ENCODE measurements around a stretch of chr17.

- PRO-cap, result no peak
These were observed 862 bp downstream of the DHX40 start for GRCh38 chr17:59566015-59566929.

DNA sequence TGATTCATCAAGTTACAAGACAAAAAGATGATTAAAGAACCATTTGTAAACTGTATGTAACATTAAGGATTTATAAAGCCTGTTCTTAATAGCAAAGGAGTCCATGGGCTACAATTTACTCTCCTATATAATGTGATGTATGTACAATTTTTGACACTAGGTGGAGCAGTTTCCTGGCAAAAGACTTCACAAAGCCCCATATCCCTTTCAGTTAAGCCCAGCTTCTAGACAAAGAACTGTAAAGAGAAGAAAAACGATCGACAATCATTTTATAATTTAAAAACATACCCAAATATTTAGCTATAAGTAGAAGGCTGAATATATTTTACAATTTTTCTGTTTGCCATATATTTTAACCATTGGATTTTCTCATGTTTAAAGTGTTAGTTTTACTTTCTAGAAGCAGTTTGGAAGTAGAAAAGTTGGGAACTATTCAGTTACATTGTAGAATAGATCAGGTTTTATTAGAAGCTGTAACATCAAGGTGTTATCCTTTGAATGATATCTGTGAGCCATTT lies 46.1 kb downstream of the VMP1 start:
- PRO-cap, result no peak

DNA sequence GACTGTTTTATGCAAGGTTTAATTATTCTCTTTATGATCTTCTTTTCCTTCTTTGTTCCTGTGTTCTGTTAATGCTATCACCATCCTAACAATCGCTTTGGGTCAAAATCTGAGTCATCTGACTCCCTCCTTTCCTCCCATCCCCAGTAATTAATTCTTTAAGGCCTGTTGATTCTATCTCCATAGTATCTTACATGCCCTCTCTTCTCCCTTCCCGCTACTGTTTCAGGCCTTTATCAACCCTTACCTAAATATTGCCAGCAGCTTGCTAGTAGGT lies 76.0 kb downstream of the VMP1 start:
- PRO-cap, result no peak

- PRO-cap, result unidirectional peak, plus-strand start at chr17:59825796; unidirectional peak, plus-strand start at chr17:59825882
These were observed 67.2 kb downstream of the TUBD1 start for GRCh38 chr17:59825329-59826077.

DNA sequence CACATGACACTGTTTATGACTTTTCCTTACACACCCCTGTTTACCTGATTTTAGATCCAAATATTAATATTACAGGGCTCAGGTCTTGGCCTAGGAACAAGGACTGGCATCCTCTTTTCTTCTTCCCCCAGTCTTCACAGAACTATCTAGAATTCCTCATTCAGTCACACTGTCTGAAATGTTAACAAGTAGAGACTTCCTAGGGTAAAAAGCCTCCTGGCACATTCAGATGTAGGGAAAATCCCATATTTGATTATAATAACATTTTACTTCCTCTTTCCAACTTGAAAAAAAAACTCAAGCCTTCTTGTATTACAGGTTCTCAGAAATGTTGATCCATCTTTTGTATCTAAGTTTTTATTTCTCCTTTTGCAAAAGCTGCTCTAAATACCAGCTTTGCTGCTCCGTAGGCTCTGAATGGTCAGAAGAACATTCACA lies 13.1 kb upstream of the HEATR6 start:
- PRO-cap, result no peak

GRCh38 chr17:60170155-60171116 lies 20.7 kb downstream of the CA4 start:
- PRO-cap, result no peak

DNA sequence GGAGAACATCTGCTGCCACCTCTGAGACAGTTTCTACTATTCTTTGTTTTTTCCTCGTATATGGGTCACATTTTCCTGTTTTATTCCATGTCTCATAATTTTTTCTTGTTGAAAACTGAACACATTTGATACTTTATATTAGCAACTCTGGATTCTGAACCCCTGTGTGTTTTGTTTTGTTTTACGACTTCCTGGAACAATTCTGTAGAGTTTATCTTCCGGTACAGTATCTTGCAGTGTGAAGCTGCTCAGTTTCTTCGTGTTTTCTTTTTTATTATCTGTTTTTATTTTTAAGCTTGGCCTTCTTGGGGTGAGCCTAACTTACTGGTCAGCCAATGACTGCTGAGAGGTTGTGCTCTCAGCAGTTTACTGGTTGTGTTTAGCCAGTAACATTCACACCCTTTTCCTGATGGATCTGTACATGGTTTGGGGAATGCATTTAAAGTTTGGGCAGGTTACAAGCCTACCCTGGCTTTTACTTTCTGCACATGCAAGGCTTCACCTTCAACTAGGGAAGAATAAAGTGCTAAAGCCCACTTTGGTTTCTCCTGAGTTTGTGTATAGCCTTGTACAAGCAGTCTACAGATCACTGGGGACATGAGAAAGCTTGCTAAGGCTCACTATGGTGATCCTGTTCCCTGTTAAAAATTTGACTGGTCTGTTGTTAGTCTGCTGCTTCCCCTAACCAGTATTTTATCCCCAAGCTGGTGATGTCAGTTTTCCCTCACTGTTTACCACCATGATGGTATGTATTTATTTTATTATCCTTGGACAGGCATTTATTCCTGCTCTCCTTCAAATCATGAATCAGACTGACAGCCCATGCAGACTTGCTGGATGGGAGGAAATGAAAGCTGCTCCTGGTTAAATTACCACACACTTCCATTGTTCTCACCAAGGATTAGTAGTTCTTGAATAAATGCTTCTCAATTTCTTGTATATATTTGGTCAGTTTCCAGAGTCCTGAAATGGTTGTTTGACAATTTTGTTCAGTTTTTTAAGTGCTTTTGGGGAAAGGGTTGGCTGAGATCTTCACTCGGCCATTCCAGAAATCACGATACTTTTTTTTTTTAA lies 99.4 kb downstream of the CA4 start:
- PRO-cap, result no peak

GRCh38 chr17:60291714-60293183 lies 99.7 kb downstream of the USP32 start:
- PRO-cap, result no peak

DNA sequence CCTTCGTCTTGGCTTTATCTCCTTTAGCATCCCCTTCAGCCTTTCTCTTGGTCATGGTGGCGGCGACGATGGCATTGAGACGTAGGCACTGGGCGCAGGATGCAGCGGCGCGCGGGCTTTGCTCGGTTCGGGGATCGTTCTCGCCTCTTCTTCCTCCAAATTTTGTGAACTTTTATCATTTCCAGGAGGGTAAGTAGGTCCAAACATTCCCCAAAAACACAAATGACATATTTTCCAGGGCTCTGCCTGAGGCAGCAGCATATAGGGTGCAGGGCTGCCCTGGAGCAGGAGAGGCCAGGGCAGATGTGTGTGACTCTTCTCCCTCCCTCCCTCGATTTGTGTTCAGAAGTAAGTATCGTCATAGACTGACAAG lies 13.1 kb downstream of the CHCT1 start:
- PRO-cap, result no peak

DNA sequence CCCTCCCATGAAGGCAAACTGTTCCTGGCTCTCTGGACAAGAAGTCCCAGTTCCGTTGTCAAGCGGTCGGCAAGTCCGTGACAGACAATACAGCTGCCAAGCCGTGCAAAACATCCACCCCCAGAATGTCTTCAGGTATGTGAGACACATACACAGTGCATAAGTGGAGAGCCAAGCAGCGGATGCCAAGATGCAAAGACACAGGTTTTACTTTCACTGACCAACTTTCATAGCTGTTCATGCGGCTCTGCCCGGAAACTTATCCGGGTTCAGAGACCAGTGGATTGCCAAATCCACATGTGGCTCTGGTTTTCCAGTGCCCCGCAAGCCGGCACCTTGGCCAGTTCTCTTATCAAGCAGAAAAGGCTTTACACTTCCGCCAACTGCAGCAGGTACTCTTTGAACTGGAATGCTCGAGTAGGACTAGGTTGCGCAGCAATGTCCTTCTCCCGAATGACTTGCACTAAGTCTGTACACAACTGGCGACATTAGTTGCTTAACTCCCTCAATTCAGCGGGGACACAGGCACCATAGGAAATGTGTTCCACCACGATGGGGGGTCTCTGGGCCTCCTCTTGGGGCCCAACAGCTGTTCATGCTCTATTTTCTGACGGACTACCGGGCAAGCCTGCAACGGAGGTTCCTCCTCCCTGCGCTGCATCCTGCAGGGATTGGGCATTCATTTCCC lies 33.8 kb upstream of the APPBP2 start:
- PRO-cap, result no peak

DNA sequence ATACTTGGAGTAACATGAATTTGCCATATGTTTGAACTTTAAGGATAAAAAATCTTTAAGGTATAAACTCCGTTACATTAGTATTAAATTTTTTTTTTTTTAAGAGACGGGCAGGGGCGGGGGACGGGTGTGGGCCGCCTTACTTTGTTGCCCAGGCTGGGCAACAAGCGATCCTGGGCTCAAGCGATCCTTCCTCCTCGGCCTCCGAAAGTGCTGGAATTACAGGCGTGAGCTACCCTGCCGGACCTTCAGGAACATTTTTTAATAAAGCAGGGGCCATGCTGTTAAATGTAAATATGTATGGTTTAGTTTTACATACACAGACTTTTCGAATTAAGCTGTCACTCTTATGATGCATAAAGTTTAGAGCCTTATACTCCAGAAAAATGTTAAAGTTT lies 2.3 kb downstream of the PPM1D start:
- PRO-cap, result no peak

- PRO-cap, result no peak
These were observed 224.8 kb downstream of the BCAS3 start for GRCh38 chr17:60902312-60902904.

DNA sequence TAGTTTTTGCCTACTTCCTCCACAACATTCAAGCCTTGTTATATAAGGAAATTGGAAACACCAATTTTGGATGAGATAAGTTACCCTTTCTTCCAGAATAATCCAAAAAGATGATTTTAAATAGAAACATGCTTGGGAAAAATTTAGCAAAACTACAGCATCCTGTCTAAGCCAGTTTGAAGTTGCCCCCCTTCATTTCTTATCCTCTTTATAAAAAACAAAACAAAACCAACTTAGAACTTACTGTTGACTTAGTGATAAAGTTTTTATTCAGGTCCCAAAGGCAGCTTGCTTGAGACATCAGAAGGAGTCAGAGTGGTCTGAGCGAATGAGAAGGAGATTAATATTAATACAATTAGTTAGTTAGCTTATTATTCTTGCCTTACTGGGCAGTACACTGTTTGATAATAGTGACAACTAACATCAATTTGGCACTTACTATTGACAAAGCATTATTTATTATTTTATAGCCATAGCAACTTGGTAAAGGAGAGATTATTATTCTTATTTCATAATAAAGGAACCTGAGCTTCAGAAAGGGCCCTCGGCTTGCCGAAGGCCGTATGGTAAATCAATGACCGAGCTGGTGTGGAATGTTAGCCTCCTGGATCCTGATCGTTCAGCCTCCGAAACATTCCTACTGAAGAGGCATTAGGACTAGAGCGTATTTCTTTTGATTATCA lies 199.6 kb upstream of the TBX2 start:
- PRO-cap, result no peak

GRCh38 chr17:61245580-61246132 lies 154.0 kb upstream of the TBX2 start:
- PRO-cap, result no peak

GRCh38 chr17:61260323-61260989 lies 139.2 kb upstream of the TBX2 start:
- PRO-cap, result no peak

DNA sequence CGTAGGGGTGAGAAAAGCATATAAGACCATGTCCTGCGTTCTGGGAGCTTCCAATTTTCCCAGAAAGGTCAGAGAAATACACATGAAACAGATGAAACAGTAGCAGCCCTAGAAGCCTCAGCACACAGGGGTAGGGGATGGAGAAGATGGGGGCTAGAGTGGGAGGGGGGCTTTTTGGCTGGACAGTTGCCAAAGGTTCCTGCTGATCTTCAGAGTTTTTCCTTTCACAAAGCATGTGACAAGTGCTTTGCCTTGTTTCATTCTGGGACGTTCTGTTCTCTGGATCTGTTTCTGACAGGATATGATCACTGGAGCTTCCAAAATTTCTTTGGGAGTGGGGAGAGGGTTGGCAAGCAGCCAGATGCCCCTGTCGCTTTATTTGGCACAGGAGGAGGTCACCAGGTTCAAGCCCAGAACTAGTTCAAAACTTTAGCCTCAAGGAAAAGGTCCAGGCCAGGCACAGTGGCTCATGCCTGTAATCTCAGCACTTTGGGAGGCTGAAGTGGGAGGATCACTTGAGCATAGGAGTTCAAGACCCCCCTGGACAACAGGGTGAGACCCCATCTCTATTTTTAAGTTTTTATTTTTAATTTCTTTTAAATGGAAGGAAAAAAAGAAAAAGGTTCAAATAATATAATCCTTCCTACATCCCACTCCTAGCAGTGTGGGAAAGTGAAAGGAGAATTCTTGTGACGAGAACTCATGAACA lies 68.4 kb upstream of the TBX2 start:
- PRO-cap, result no peak

DNA sequence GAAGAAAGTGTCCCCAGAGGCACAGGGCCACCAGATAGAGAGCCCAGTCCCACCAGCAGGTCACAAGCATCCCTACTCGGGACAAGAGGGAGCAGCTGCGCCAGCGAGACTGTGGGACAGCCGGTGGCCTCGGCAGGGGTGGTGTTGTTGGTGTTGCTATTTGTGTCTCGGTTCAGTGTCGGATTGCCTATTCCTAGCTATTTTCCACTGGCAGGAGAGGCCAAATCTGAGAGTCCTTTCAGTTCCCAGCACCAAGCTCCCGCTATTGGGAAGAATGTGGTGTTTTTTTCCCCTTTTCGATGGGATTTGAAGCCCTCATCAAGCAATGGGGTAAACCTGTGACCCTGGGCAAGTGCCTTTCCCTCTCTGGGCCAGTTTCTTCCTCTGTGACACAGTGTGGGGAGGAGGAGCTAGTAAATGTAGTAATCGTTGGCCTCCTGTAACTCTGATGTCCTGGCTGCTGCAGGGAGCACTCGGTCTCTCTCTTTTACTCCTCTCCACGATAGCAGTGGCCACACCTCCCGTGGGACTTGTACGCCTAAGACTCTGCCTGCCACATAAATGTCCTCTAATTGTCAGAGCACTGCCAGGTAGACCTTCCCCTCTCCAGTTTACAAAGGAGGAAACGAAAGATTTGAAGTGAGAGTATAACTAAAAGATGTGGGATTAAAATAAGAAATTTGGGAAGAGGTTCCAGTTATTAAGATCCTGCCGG lies 22.3 kb upstream of the TBX2 start:
- PRO-cap, result unidirectional peak, minus-strand start at position 111 of the sequence; unidirectional peak, plus-strand start at position 448 of the sequence

GRCh38 chr17:61463180-61463644 lies 11.0 kb downstream of the TBX4 start:
- PRO-cap, result no peak

DNA sequence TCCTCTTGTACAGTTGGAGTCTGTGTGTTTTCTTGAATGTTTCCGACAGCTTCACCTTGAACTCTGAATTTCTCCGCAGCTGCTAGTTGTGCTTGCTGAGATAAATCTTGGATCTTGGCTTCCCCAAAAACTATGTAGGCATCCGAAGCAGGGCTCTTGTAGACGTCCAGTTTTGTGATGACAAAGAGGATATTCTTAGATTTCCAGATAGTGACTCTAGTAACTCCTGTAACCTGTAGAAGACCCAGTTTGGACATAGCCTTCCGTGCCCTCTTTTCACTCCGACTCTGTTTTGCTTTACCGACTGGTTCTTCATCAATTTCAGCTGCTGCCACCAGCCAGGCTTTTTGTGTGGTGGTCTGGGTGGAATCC lies 346 bp downstream of the NACA2 start:
- PRO-cap, result no peak

DNA sequence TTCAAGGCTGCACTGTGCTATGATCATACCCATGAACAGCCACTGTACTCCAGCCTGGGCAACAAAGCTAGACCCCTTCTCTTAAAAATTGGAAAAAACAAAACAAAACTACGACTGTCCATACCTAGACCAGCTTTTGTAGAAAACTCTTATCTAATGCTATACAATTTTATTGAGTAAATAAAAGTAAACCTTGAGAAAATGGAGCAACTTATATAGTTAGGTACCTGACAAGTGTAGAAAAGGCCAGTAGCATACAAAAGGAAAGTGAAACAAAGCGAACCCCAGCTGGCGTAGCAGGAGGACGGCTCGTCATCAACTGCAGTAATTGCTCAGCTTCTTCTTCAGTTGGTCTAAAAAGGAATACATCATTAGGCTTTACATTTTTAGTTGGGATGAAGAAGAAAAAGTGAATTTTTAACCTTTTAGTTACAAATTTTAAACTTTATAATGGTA lies 23.5 kb downstream of the INTS2 start:
- PRO-cap, result no peak